ENCODE measurements around the gene MRPL30.

GRCh38 chr2:97781843-97782175 is 68.4 kb downstream of the ZAP70 start:
- PRO-cap, result no peak

DNA sequence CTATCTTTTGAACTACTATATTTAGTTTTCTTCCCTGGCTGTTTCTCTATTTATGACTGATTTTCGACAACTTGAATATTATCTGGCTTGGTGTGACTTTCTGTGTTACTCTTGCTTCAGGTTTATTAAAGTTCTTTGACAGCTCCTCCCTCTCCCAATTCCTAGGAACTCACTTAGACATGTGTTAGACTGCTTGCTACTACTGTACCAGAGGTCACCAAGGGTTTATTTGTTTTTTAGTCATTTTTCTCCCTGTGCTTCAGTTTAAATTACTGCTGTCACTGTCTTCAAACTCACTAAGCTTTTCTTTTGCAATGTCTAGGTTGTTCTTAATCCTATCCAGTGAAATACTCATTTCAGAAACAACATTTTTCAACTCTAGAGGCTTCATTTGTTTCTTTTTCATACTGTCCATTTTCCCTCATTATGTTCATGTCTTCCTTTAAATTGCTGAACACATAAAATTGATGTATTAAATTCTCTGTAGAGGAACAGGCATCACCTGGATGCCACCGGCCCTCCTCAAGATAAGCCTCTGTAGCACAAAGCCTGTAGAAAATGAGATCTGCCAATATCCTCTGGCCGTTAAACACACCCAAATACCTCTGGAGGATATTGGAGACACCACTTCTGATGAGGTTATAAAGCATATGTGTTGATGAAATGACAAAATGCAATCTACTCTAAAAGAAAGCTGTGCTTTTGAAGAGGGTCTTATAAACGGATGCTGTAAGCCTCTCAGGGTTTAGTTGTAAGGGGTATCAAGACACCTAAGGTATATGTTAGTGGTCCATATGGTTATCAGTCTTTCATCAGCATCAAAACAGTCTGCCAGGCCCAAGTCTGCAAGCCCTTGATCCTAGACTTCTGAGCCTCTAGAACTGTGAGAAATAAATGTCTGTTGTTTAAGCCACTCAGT is 90.2 kb downstream of the TMEM131 start:
- PRO-cap, result no peak

DNA sequence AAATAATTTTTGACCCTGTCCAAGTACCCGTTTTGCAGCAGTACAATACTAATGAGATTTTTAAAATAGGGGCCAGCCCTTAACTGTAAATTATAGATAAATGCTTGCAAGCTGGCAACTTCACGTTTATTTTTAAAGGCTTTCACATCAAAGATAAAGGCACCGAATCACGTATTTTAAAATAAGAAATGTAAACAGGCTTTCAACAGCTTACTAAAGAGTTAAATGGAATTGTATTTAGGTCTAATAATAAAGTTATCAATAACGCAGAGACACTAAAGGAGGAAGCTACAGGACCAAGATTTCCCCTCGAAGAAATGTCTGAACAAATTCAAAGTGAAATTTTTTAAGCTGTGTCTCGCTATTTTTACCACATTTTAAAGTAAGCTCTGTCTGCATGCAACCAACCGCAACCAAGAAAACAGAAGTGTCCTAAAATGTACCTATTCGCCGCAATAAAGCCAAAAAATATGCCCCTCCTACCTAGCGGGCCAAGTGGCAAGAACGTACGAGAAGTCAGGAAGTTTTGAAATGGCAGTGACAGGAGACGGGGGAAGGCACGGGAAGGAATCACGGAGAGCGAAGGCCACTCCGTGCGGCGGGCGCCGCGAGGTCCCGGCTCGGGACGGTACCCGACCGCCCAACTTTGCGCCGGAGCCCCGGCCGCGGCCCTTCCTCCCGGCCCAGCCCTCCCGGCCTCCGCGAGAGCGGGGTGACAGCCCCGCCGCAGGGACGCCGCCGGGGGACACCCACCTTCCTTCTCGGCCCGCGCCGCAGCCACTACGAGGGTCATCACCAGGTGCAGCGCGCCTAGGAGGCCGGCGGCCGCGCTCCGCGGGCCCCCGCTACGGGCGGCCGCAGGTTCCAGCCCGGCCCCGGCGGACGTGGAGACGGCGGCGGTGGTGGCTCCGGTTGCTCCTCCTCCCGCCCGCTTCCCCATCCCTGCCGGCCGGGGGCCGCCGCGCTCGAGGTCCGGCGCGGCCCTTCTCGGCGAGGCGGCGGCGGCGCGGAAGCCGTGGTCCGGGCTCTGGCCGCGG is 707 bp downstream of the TMEM131 start:
- PRO-cap, result bidirectional peak, plus-strand start at position 529 of the sequence, minus-strand start at position 429 of the sequence

GRCh38 chr2:98467043-98467287 is 22.3 kb downstream of the INPP4A start:
- PRO-cap, result no peak

DNA sequence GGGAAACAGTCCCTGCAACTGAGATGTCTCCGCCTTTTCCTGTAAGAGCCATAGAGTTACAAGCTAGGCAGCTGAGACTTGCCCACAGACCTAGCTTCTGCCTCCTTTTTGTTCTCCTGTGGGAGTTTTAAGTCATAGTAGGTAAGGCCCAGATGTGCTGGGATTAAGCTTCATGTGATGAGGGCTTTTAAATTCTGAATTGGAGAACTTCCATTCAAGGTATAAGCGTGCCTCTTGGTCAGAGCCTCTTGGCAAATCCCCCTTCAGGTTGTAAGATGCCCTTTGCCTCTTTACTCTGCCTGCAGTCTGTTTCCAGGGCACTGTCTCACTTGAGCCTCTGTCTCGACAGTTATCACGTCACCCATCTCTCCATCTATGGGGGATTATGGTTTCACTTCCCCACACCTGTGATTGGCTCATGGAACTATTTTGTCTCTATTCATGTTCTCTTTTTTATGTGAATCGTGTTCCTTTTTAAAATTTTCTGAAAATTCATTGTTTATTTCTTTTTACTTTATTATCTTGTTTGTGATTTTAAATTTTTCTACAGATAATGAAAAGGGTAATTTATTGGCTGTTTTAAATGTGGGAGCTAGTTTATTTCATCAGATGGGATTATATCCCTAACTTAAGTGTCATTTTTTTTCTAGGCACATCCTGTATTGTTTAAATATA is 51.7 kb downstream of the COA5 start:
- PRO-cap, result no peak

DNA sequence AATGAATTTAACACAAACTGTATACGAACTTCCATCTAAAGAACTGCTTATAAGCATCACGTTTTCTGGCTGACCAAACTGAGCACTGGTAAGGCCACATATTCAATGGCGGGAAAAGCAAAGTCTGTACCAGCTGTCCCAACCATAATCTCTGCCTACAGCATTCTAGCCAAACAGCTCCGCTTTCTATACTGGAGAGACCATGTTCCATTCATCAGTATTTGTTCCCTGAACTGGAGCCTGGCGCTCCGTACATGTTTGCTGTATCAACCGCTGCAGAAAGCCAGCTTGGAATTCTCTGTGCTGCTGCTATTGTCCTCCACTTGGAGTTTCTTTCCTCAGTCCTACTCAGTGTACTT is 2.0 kb downstream of the COA5 start:
- PRO-cap, result no peak

GRCh38 chr2:98607570-98607984 is 735 bp downstream of the COA5 start:
- PRO-cap, result no peak

DNA sequence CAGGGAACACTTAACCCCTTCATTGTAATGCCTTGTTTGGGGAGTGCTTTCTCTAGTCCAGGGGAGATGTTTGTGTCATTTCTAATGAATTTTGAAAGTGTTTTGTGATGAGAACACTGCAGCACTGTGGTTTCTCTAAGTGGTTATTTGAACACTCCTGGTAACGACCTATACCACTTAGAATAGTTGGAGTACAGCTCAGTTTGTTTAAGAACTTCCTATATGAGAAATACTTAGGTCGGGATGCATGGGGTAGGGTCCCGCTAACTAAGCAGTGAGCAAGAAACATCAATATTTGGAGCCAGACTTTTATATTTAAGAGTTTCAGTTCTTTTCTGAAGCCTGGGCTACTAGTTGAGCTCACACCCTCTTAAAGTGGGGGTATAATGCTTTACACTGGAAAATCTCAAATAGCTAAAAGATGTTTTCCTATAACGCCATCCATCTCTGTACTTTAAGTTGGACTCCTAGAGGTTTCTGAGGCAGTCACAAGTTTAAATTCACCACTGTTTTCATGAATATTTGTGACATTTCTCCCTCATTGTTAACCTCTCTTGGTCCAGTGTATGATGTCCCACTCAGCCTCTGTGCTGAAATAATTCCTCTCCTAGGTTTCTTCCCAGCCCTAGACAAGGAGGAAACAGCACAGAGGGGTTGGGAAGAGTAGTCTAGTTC is 9.1 kb downstream of the UNC50 start:
- PRO-cap, result no peak

DNA sequence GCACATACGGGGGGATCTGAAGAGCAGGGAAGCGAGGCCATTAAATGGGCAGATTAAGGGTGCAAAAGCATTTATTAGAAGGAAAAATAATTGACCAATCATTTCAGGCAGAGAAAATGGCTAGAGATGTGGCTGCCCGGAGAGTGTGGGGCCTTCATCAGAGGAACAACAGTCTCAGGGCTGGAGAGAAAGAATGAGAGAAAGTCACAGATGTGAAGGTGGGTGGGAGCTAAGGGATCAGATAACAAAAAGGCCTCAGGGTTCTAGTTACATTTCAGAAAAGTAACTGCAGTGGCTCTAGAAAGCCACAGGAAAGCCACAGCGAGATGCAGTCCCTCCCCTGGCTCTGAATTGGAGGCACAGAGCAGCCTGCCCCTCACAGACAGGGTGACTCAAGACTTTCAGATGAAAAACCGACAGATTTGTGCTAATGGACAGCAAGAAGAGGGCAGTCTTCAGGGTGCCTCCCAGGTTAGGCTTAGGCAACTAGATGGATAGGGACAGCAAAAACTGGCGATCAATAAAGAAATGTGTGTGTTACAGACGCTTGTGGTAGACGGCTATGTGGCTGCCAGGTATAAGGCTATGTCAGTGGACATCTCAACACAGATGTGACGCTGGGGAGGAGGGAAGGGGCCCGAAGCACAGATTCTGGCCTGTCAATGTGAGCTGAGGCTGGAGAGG is 26.0 kb downstream of the UNC50 start:
- PRO-cap, result no peak

- PRO-cap, result no peak
Observed at GRCh38 chr2:98683464-98684014, 47.4 kb downstream of the MGAT4A start.

- PRO-cap, result no peak
Observed at GRCh38 chr2:98757773-98758505, 27.0 kb upstream of the MGAT4A start.

DNA sequence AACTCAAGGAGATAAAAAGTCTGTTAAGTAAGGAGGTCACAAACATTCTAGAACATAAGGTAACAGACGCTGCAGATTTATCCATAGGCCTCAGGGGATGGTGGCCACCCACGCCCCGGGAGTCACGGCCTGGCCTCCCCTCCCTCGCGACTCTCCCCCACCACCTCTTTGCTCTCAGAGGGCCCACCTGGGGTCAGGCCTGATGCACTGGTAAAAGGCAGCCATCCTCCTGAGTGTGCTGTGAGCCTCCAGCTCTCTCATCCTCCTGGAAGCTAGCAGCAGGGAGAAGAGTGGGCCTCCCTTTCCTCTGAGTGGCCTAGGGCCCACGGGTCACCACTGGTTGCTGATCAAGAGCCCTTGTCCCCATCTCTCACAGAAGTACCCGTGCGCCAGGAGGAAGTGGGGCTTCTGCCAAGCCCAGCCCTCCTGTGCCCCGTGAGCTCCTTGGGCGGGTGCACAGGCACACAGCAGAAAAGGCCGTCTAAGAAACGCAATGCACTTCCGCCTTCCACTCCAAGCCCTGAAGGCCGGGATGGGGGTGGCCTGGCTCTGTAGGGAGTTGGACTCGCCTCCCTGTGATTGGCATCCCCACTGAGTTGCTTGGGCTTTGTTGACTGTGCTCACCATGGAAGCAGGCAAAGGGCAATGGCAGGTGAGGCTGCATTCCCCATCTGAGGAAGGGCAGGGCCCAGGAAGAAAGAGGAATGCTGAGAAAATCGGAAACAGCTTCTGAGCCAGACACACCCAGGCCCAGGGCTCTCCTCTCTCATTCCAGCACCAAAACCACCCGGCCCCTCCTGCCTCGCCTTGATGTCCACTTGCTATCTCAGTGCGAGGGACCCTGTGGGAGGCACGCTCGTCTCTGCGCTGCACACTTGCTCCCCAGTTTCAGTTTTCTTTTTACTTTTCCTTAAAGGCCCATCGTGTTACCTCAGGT is 66.9 kb downstream of the CRACDL start:
- PRO-cap, result no peak

DNA sequence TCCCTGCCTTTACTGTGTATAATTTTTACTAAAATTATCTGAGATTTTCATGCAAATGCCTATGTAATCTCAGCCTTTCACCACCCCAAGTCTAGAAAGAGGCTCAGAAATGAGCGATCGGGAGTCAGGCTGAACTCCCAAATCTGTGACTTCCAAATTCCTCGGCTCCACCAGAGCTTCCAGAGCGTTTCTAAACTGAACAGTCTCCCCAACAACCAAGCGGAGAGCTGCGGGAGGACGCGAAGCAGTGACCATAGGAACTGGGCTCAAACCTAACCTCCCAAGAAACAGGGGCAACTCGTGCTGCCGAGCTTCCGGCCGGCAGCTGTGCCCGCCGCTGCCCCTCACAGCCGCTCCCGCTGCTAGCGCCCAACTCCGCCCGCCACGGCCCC is 917 bp upstream of the C2orf15 start:
- PRO-cap, result no peak

DNA sequence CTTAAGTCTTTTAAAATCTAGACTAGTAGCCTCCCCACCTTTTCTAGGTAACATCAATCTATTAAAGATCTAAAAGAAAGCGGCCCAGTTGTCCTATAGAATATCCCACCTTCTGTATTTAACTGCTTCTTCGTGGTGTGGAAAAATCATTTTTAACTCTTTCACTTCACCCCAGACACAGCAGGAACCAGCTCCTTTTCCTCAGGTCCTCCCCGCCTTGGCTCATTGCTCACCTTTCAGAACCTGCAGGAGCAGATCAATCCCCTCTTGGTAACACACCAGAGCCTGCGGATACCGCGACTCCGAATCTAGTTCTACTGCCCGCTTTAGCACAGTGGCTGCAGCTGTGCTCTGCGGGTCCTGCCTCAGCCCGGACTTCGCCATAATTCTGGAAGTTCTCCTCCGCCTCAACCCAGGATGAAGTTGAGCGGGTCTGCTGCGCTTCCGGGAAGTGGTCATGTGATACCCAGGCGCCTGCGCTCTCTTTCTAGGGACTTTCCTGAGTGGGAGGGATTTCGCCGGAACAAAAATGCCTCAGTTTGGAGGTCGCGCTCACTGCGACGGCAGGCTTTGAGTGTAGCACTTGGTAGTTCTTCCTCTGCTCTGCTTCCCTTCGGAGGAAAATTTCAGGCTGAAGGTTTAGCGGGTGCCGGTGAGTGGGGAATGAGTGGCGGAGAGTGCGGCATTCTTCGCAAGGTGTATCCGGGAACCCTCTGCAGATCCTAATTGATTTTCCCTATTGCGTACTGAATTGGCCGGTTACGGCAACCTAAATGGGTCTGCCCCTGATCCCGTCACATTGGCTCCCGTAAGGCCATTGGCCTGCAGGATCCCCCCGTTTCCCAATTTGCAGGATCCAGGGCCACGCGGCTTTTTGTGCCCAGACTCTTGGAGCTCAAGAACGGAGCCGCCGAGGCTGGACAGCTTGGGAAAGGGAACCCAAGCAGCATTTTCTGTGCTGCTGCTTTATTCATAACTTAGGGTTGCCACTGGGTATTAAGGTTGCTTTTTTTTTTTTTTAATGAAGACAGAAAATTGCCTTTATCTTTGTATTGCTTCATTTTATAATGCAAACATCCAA is at the start of gene MRPL30:
TSS of gene MRPL30 (plus strand) at position 587 of the 1,081 bp plus-strand sequence.
- PRO-cap, result bidirectional peak, plus-strand start at position 555 of the sequence, minus-strand start at position 390 of the sequence; unidirectional peak, plus-strand start at position 883 of the sequence

DNA sequence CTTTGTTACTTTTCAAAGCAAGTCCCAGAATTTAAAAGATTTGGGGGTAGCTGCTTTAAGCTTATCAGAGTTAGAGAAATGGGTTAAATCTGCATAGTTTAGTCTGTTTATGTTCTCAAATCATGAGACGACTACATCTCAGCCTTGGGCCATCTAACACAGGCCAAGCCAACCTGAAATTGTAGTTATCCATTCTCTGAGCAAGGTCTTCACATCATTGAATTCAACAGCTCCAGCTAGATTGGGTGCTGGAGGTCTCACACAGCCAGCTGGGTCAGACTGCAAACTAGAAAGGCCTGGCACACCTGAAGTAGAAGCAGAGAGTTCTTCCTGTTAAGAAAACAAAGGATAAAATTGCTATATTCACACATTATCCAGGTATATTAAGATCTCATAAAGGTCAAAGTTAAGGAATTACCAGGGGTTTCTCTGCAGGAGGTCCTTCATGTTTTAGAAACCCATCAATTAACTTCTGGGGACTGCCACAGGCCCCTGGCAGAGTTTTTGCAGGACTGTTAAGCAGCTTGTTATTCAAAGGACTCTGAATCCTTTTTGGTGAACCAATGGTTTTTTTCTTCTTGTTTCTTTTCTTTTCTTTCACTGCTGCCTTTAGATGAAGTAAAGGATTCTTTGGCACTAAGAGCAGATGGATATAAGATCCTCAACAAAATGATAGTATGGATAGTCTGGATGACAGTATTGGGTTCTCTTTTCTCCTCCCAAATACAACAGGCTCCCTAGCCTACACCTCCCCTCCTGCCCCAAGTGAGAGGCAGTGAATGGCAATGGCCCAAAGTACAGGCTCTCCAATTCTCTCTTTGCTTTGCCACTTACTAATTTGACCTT is 65.5 kb downstream of the EIF5B start:
- PRO-cap, result no peak

GRCh38 chr2:99403317-99404063 is 66.3 kb downstream of the EIF5B start:
- PRO-cap, result no peak

GRCh38 chr2:99404064-99405213 is 67.2 kb downstream of the EIF5B start:
- PRO-cap, result no peak

GRCh38 chr2:99971179-99971620 is 171.2 kb downstream of the AFF3 start:
- PRO-cap, result no peak

- PRO-cap, result no peak
Observed at GRCh38 chr2:100068316-100068744, 74.1 kb downstream of the AFF3 start.

DNA sequence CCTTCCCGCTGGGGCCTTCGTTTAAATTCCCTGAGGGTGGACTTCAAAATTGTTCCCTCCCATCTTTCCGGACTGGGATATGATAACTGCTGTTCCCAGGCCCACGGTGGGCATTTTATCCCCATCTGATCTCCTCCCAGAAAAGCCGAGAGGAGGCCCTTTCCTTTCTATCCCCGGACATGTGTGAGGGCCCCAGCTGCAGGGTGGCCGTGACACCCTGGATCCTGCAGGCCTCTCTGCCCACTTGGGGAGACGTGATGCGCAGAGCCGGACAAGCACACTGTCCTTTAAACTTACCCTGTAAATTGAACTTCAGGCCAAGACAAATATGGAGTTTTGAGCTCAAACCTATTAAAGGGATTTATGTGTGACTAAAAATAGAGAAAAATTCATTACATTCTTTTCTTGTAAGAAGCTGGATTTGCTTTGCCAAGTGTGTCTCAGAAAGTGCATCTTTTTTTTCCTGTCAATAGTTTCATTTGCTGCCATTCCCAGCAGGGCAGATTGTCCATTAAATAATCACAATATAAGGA is 54.6 kb upstream of the AFF3 start:
- PRO-cap, result no peak